ENCODE results near the genes NOD1, AVL9 and KBTBD2.

DNA sequence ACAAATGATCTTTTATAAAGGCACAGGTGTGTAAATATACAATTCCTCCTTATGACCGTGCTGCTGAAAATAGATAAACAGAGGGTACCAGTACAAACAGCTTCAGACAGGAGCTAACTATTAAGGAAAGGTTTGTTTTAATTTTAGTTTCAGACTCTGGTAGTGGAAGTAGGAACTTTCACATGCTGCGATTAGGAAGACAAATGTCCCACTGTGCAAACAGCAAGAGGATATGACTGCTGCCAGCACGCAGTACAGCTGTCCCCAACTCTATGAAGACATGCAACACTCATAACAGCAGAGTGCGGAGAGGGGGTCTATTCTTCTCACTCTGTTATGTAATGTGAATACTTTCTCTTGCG is 142.6 kb downstream of the CHN2 start:
- PRO-cap: no peak

DNA sequence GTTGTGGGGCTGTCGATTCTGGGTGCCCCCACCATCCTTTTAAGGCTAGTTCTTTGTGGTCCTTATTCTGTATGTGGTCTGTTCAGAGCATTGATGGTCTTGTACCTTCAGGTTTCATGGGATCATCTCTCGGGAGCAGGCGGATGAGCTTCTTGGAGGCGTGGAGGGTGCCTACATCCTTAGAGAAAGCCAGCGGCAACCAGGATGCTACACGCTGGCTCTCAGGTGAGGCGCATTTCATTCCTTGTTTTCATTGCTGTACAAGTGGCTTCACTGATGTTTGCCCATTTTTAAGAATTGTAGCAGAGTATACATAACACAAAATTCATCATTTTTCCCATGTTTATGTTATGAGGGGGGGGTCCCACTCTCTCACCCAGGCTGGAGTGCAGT is 165.4 kb upstream of the PRR15 start:
- PRO-cap: no peak

DNA sequence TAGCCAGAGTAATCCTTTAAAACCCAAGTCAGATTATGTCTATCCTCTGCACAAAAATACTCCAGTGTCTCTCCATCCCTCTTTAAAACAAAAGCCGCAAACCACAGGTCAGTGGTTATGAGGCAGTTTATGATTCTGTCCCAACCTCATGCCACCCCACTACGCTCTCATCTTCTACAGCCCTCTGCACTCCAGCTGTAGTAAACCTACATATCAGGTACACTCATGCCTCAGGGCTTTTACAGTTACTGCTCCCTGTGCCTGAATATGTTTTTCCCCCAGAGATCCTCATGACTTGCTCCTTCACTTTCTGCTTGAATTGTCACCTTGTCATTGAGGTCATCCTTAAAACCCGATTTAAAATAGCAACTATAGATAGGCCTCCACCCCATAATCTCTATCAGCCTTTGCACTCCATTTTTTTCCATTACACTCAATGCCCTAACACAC is 113.7 kb downstream of the PRR15 start:
- PRO-cap: no peak

- PRO-cap: no peak
Measured at GRCh38 chr7:29922840-29923687, 66.5 kb downstream of the SCRN1 start.

DNA sequence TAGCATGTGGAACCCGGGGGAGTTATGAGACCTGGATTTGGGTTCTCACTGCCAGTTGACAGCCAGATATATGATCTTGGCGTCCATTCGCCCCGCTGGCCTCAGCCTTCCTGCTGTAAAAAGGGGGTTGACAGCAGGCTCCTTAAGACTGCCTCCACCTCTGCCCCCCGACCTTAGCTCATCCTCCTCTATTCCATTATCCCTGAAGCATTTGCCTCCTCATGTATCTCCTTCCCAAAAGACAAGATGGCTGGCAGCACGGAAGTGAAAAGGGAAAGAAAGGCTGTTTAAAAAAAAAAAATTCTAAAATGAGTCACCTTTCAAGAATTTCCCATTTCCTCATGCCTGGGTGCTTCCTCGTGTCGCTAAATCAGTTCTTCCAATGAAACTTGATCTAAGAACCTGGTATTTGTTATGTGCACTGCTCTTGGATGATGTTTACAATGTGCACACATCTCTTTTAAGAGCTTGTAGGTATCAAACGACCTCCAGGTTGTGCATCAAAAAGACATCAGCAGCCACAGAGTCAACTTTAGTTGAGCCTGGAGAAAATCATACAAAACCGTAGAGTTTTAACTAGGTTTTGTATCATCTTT is 1.7 kb downstream of the SCRN1 start:
- PRO-cap: no peak

DNA sequence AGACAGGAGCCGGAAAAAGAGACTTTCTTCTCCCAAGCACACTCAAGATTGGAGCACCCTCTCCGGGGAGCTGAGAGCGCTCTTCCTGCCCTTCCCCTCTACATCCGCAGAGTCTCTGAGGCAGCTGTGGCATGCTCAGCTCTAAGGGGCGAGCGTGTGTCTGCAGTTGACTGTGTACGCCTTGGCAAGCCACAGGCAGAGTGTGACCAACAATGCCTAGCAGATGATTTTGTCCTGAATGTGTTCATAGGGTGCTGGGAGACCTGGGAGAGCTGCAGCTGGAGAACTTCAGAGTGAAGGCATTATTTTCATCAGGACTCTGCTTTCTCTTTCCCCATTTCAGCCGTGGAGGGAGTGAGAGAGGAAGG is 20.7 kb downstream of the MTURN start:
- PRO-cap: no peak

GRCh38 chr7:30331142-30331556 is 46.8 kb downstream of the ZNRF2 start:
- PRO-cap: no peak

DNA sequence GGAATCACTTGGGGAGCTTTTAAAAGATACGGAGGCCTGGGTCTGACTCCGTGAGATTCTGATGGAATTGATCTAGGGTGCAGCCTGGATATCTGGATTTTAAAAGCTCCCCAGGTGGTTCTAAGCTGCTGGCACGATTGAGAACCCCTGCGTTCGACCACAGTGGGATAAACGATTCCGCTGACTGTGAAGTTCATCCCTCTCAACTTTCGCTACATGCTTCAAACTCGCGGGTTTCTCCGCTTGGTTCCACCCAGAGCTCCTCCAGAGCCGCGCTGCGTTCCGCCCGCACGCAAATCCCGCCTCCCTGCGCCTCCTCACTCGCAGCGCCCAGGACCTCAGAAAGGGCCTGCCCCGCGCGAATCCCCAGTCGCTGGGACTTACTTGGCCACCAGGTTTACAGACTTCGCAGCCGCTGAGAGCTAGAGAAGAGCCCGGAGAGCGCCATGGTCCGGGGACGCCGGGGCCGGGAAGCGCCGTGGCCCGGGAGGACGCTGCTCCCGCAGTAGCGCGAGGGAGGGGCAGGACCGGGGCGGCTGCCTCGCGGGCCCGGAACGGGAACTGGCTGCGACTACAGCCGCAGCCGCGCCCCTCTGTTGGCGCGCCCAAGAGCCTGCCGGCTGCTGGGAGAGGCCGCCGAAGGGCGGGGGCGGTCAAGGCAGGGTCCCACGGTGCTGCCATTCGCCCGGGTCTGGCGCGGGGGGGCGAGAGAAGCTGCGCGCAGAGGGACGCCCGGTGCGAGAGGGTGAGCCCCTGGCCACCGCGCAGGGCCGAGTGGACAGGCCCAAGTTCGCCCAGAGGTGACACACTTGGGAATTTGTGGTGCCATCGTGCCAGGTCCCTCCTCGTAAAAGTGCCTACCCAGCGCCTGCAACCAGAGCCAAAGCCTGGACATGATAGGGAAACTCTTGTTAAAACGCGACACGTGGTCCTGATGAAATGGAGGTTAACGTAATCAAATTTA is at the start of gene NOD1:
Gene NOD1, minus strand, starts transcription at position 563 of the 964 bp plus-strand sequence.
- PRO-cap: bidirectional peak, plus-strand start at position 629 of the sequence, minus-strand start at position 563 of the sequence

- PRO-cap: no peak
Measured at GRCh38 chr7:30526170-30526709, 21.6 kb upstream of the GGCT start.

DNA sequence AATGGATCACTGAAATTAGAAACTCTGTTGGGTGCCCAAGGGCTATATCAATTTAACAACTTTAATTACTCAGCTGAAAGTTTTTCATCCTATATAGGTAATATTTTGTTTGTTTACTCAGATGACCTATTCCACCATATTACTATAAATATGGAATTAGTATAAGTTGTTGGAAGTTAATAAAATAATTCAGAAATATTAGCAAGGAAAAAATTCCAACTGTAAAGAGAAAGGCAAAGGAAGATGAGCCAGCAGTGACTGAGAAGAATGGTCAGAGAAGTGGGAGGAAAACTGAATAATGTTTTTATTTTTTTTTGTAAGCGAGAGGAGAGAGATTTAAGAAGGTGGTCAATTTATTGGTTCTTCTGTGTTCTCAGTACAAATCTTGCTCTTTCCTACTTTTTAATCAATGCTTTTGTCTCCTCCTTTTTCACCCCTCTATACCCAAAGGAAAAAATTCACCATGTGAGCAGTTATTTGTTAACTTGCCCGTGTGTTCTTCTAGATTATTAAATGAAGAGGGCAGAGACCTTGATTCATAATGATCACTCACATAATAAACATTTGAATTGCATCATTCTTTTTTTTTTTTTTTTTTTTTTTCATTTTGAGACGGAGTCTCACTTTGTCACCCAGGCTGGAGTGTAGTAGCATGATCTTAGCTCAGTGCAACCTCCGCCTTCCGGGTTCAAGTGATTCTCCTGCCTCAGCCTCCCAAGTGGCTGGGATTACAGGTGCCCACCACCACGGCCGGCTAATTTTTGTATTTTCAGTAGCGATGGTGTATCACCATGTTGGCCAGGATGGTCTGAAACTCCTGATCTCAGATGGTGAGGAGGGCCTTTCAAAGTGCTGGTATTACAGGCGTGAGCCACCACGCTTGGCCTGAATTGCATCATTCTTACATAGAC is 3.4 kb downstream of the GARS1 start:
- PRO-cap: no peak

GRCh38 chr7:30760641-30761120 is 8.7 kb downstream of the INMT start:
- PRO-cap: no peak

GRCh38 chr7:30761121-30761898 is 9.4 kb downstream of the INMT start:
- PRO-cap: no peak

GRCh38 chr7:30865003-30865352 is 46.7 kb upstream of the AQP1 start:
- PRO-cap: no peak

DNA sequence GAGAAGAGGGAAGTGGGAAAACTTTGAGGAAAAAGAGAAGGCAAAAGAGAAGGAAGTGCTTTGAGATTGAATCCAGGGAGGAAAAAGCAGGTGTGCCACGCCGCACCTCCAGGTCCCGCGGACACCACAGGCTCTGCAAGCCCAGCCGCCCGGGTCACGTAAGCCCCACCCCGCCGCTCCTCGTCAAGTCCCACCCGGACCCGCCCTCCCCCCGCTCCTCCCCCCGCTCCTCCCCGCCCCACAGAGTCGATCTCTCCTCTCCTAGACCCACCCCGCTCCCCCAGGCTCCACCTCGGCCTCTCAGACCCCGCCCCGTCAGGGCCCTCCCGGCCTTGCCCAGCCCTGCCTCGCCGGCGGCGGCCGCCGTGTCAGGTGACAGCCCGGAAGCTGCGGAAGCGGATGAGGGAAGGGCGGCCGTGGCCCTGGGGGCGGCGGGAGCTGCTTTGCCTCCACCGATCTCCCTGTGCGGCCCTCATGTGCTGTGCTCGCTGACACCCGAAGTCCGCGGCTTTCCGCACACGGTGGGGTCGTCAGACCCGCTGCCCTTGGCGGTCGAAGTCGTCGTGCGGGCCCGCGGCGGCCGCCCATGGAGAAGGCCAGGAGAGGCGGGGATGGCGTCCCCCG is at the start of gene AVL9:
Gene AVL9, plus strand, starts transcription at position 366 of the 624 bp plus-strand sequence.
- PRO-cap: bidirectional peak, plus-strand start at position 392 of the sequence, minus-strand start at position 126 of the sequence

GRCh38 chr7:32869157-32869741 is 22.3 kb downstream of the KBTBD2 start:
- PRO-cap: no peak

DNA sequence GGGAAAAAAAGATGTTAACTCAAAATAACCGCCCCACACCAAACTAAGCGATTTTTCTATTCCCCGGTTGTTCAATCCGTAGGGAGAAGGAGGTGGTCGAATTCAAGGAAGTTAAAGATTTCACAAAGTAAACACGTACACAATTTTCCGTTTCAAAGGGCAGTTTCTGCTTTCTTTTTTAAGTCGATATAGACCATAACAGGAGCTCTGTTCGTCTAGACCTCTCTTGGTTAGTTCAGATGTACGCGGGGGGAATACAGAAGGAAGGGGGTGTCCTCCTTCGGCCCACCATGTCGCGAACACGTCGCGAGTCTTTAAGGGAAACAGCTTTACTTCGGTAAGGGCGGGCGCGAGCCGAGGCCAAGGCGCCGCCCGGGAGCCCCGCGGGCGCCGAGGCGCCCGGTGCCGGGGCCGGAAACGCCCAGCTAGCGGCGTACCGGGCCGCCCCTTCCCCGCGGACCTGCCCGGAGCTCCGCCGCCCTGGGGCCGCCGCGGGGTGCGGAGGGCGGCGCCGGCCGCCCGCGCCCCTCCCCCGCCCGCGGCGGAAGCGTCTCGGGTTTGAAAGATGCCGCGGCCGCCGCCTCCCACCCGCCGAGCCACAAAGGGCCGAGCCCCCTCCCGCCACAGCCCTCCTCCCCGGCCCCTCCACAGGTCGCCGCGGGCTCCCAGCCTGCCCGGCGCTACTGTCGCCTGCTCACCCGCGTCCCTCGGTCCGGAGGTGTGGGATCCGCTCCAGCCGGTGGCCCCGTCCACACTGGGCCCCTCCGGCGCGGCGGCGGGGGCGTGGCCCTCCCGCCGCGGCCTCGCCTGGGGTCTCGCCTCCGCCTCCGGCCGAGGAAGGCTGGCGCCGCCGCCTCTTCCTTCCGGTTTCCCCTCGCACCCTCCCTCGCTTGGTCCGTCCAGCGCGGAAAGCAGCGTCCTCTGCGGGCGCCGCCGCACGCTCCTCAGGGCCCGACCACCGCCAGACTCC is at the start of gene KBTBD2:
Gene KBTBD2, minus strand, starts transcription at position 923 of the 970 bp plus-strand sequence.
- PRO-cap: bidirectional peak, plus-strand start at position 555 of the sequence, minus-strand start at position 462 of the sequence; bidirectional peak, plus-strand start outside the sequence, minus-strand start at position 919 of the sequence

DNA sequence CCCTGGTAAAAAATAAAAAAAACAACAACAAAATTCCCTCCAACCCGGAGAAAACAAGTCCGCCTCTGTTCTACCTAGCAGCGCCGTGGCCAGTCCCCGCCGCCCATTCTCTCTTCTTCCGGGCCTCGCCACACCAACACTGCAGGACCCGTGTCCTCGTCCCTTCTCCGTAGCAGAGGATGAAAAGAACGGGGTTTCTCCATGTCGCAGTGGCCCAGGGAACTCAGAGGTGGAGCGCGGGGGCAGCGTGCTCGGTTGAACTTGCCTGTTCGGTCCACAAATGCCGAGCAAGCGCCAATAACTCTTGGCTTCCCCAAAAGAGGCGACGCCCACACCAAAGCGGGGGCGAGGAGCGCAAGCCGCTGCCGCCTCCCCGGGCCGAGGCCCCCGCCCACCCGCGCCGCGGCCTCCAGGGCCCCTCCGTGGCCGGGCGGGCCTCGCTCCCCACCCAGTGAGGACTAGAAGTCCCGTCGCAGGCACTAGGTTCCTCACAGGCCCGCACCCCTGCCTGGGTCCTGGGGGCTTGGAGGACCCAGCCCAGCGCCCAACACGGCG is 14.9 kb upstream of the FKBP9 start:
- PRO-cap: bidirectional peak, plus-strand start at position 337 of the sequence, minus-strand start at position 281 of the sequence

DNA sequence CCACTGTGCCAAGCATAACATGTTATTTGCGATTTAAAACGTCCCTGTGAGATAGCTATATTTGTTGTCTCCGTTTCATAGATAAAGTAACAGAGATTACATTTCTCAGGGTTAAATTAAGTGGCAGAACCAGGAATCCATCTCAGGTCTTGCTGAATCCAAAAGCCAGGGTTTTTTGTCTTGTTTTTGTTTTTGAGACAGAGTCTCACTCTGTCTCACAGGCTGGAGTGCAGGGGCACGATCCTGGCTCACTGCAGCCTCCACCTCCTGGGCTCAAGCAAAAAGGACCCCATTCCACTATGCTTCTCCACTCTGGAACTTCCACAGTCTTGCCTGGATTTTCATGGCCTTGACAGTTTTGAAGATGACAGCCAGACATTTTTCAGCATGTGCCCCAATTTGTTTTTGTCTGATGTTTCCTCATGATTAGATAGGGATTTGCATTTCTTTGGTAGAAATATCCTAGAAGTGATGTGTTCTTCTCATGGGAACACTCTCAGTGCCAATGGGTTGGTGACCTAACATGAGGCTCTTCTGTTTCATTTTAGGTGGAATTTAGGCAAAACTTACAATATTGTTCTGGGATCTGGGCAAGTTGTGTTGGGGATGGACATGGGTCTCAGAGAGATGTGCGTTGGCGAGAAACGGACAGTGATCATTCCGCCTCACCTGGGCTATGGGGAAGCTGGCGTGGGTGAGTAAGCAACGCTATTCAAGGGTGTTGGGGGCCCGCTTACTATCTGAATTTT is 42.5 kb downstream of the FKBP9 start:
- PRO-cap: no peak

- PRO-cap: no peak
Measured at GRCh38 chr7:33402441-33402906, 273.1 kb downstream of the BBS9 start.

- PRO-cap: no peak
Measured at GRCh38 chr7:33711379-33712165, 193.8 kb upstream of the BMPER start.

Measured in duodenum (tissue), 1 donor.